ENCODE measurements around a stretch of chr5.

DNA sequence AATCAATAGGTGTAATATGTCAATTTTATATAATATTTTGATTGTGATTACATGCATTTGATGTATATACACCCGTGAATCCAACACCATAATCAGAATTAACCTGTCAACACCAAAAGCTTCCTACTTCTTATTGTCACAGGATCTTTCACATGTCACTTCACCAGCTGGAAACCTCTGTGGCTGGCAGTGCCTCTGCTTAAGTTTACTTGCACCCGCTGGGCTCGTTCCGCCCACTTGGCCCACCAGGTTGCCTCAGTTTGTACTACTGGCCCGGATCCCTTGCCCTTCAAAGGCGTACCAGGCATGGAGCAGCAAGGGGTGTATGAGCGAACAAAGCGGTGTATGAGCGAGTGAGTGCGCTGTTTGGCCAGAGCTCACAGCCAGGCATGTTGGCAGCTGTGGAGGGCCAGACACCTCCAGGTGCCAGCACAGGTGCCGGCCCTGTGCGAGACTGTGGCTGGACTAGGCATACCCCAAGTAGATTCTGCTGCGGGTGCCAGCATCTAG is 1829.3 kb upstream of the NUDT12 start:
- PRO-cap: no peak

- PRO-cap: no peak
Measured at GRCh38 chr5:107431970-107432443, 238.7 kb downstream of the EFNA5 start.

DNA sequence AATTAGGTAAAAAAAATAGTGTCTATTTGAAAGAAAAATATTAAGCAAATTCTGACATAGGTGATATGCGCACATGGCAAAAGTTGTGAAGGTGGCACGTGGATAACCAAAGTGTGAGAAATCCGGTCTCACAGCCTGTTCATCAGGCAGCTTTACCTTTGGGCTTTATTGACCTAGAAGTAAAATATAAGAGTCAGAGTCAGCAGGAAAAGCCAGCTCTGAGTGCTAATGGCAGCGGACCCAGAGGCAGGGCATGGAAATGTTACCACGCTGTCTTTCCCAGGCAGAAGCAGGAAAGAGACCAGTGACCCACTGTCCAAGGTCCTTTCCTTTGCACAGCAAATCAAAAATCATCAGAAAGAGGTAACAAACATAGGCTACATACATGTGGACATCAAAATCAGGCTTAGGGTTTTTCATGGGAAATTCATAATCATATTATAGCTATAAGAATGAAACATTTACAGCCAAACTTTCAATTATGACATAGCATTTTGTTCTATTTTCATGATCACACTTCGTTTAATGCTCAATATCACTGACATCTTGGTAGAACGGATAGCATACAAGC is 203.1 kb downstream of the EFNA5 start:
- PRO-cap: no peak

DNA sequence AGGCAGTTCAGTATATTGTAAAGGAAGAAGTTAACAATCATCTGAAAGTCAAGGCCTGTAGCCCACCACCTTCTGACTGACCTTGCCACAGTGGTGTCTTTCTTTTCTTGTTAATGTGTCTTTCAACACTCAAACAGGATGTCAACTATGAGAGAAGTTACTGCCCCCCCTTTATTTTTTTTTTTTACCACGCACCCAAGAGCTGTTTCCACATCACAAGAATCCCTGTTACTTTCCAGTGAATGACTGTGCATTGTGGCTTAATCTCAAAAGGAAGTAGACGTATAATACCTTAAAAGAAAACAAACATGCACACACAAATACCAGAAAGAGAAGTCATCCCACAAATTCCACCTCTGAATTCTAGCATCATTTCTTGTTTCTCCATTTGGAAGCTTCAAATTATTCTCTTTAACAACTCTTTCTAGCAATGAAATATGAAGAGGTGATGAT is 201.2 kb downstream of the EFNA5 start:
- PRO-cap: no peak

DNA sequence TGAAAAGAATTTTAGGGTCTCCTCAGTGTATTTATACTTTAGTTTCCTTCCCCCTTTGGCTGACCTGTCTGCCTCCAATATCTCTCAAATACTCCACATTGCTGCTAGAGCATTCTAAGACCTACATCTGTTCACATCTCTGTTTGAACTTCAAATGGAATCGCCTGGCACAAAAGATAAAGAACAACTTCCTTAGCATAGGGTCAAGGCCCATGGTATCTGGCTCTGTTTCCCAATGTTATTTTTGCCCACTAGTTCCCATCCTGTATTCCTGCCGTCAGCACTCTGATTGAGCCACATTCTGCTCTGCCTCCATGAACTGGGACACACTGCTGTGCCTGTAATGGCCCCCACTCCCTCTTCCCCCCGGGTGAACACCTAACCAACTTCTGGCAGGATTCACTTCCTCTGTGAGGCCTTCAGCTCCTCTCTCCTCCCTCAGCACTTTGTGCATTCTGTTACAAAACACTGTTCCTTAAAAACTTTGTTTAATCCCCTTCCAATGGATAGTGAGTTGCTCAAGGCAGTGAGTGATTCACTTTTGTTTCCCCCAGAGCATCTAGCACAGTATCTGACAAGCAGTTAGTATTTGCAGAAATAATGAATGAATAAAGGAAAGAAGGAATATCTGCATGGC is 183.7 kb downstream of the EFNA5 start:
- PRO-cap: no peak

- PRO-cap: no peak
Measured at GRCh38 chr5:107572936-107573280, 97.8 kb downstream of the EFNA5 start.

DNA sequence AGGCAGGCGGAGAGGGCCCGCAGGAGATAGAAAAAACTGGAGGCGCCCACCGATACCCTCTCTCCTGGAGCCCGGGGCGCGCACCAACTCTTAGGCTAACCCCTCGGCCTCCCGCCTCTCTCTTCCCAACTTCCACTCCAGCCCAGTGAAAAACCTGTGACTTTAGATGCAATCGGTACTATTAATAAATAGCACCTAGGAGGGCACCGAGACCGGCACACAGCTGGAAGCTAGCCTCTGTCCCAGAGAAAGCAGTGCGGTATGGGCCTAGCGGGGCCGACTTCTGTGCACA is 1.6 kb downstream of the EFNA5 start:
- PRO-cap: no peak

DNA sequence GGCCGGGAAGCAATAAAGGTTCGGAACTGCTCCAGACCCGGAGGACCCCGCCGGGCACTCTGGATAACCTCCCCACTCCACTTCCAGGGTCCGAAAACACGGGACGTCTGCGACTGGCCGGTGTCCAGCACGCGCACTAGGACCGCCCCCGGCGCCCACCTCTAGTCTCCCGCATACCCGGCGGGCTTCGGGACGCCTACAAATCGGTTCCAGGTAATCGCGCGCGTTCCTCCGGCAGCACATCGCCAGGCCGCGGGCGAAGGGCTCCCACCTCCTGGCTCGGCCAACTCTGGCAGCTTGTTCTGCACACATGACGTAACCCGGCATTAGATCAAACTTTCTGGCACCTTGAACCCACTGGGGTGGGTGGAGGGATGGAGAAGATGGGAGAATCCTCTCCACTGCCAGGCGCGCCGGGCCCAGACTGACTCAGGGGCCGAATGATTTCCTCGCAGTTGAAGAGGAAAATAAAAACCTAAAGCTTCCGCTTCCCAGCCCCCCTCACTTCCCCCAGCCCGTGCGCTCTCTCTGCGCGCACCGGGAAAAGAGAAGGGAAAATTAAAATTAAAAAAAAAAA is 1.2 kb downstream of the EFNA5 start:
- PRO-cap: unidirectional peak, minus-strand start at position 431 of the sequence

GRCh38 chr5:107672872-107673336 is 2.2 kb upstream of the EFNA5 start:
- PRO-cap: no peak

- PRO-cap: no peak
Measured at GRCh38 chr5:107812272-107812984, 141.7 kb upstream of the EFNA5 start.

DNA sequence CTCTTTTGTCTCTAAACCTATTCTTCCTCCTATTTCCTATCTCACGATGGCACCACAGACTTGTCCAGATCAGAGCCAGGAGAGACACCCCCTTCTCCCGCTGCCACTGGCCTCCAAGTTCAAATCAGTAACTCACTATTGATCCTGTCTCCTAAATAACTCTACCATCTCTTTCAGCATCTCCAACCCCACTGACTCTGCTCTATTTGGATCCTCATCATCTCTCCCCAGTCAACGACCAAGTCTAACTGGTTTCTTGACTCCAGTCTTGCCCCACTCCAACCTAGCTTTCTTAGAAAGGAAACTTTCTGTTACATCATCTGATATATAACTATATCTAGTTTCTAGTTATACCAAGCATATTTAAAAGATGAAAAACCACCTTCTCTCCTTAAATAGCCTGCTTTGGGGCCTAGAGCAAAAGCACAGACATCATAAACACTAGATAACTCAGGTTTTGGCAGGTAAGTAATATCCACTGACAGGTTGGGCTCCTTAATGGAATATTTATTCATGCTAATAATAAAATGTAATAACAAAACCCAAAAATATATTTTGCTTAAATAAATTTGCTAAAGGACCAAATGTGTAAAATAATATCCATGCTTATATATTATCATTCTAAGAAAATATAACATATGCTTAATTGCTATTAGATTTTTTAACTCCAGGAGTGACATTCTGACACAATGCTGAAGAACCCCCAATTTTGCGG is 233.6 kb upstream of the EFNA5 start:
- PRO-cap: no peak

DNA sequence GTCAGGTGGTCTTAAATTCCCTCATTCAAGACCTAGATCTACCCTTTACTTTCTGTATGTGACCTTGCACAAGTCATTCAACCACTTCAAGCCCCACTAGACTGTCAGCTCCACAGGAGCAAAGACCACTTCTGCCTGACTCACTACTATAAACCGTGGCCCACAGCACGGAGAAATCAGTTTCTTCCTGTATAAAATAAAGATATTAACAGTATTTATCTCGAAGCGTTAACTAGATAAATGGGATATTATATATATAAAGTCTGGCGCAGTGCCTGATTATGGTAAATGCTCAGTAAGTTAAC is 2.0 kb downstream of the FBXL17 start:
- PRO-cap: no peak

DNA sequence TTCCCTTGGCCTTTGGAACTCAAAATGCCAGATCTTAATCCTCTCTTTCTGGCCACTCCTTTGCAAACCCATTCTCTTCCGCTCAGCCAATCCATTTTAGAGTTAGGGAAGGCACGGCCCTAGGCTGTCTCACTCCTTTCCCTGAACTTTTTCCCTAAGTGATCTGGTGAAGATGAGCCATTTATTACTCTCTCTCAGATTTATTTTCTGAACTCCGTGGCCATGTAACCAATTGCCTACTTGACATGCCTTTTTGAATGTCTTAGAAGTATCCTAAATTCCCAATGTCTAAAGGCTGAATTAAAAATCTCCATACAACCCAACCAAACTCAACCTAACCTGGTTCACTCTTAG is 137.2 kb downstream of the FER start:
- PRO-cap: no peak

DNA sequence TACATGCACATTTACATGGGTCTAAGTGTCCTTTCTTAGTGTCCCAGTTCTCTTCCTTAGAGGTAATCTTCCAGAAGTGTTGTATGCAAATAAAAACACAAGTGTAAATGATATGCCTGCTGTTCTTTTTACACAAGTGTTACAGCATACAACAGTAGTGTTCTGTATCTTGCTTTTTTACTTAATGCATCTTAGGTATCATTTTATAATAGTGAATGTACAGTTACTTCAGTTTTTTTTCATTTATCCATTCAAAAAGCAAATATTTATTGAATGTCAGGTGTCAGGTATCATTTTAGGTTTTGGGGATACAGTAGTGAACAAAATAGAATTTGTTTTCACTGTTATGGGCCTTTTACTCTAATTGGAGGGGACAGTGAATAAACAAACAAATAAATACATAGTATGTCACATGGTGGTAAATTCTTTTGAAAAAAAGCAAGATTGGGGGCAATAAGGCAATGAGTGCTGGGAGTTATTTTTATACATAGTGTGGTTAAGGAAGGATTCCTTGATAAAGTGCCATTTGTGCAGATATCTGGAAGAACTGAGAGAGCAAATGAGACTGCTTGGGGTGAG is 156.2 kb downstream of the FER start:
- PRO-cap: no peak

GRCh38 chr5:109709185-109709555 is 19.4 kb downstream of the MAN2A1 start:
- PRO-cap: no peak

DNA sequence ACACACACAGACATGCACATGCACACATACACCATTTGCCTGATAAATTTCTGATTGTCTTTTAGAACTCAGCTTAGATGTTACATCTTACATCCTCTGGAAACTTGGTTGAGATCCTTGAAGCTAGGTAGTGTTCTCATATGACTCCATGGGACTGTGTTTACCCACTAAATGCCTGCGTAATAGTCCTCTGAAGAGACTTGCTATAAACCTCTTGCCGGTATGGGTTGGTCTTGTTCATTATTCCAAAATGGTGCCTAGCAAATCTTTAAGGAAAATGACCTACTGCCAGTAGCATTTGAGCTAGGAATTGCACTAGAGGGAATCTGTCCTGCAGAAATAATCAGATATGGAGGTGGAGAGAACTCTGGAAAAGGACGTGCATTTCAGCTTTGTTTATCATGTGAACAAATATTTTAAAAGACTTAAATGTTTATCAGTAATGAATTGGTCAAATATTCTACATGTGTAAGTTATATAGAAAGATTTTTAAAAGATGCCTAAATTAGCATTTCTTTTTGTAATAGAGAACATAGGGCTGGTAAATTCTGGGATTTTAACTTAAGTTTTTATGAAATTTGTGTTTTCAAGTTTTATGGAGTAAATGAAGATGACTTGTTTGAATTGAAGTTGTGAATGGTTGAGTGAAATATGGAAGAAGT is 110.5 kb downstream of the MAN2A1 start:
- PRO-cap: no peak

- PRO-cap: no peak
Measured at GRCh38 chr5:110000544-110001137, 310.9 kb downstream of the MAN2A1 start.

DNA sequence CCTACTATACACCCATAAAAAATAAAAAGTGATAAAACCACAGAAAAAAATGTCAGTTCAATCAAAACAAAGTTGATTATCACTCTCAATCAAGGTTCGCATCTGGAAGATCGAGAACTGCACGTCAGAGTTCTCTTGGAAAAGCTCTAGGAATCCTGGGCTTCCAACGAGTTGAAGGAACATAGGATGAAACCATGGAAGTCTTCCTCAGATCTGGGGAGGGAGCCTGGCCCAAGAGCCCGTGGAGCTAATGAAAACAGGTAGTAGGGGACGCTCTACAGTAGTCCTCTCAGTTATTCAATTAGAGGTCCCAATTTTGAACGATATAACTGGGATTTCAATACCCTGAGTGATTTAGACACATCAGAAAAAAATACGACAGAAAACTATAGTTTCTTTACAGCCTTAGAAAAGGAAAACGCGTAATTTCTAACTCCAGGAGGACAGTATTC is 793 bp upstream of the SLC25A46 start:
- PRO-cap: no peak

- PRO-cap: no peak
Measured at GRCh38 chr5:111227135-111227615, 3.0 kb downstream of the CAMK4 start.

DNA sequence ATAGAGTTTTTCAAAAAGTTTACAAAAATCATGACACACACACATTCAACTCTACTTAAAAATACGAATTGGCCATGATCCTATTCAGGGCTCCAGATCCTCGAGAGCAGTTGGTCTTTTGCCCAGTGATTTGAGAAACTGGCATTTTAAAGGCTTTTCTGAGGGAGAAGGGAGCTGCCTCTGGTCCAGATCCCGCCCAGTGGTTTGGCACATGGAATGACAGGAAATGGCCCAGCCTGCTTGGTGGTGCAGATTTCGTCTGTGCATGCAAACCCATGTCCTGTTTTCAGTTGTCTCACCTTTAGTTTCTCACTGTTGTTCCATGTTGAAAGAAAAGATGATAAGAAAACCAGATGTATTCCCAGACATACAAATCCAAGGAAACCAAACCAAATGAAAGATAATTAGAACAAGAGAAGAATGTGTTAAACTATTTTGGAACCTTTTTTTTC is 3.7 kb downstream of the CAMK4 start:
- PRO-cap: no peak

All from progenitor cell of endocrine pancreas (in vitro differentiated cells).